Natural killer cell (primary cell): Measurements from ENCODE around the genes IL6, CCDC126 and C7orf31.

GRCh38 chr7:22589905-22590169 is 89.8 kb upstream of the STEAP1B start:
- PRO-cap = no peak

GRCh38 chr7:22667430-22668296 is 59.3 kb upstream of the IL6 start:
- PRO-cap = no peak

- PRO-cap = no peak
Observed at GRCh38 chr7:22725248-22726105, 1.5 kb upstream of the IL6 start.

- PRO-cap = no peak
Observed at GRCh38 chr7:22726755-22727987, at the start of gene IL6. Gene IL6 (plus strand): TSS chr7:22727200.

DNA sequence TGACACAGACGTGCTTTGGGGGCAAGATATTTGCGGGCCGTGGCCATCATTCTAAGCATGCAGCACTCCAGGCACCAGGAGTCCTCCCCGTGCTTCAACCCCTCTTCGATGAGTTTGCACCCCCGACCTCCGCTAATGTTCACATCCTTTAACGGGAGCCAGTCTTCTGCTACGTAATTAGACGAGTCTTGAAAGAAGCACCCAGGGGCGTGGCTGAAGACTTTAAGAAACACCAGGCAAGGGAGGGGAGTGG is 30.9 kb upstream of the TOMM7 start:
- PRO-cap = bidirectional peak, plus-strand start at position 216 of the sequence, minus-strand start at position 150 of the sequence

DNA sequence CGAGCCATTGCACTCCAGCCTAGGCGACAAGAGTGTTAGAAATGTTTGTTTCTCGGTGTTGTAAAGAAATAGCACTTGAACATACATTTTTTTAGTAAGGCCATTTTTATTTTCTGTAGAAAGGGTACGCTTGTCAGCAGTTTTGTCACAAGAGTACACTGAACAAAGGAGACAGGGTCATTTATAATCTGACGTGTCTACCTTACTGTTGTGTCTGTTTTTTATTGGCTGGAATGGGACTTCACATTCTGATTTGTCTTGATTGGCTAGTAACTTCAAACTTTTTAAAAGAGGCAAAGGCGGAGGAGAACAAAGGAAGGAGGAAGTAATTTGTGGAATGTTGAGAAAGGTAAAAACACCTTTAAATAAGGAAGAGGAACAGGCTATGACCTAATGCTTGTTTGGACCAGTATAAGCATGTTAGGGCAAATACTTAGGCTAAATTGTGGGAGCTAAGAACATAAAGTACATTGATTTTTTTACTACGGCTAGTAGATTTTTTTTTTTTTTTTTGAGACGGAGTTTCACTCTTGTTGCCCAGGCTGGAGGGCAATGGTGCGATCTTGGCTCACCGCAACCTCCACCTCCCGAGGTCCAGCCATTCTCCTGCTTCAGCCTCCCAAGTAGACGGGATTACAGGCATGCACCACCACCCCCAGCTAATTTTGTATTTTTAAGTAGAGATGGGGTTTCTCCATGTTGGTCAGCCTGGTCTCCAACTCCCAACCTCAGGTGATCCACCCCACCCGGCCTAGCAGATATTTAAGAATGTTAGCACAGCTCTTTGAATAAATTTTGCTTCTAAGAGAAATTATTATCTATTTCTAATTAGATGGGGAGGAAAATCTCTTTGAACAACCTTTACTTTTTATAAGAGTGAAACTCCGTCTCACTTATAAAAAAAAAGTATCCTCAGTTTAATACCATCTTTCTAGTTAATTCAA is 17.9 kb downstream of the TRA2A start:
- PRO-cap = no peak

DNA sequence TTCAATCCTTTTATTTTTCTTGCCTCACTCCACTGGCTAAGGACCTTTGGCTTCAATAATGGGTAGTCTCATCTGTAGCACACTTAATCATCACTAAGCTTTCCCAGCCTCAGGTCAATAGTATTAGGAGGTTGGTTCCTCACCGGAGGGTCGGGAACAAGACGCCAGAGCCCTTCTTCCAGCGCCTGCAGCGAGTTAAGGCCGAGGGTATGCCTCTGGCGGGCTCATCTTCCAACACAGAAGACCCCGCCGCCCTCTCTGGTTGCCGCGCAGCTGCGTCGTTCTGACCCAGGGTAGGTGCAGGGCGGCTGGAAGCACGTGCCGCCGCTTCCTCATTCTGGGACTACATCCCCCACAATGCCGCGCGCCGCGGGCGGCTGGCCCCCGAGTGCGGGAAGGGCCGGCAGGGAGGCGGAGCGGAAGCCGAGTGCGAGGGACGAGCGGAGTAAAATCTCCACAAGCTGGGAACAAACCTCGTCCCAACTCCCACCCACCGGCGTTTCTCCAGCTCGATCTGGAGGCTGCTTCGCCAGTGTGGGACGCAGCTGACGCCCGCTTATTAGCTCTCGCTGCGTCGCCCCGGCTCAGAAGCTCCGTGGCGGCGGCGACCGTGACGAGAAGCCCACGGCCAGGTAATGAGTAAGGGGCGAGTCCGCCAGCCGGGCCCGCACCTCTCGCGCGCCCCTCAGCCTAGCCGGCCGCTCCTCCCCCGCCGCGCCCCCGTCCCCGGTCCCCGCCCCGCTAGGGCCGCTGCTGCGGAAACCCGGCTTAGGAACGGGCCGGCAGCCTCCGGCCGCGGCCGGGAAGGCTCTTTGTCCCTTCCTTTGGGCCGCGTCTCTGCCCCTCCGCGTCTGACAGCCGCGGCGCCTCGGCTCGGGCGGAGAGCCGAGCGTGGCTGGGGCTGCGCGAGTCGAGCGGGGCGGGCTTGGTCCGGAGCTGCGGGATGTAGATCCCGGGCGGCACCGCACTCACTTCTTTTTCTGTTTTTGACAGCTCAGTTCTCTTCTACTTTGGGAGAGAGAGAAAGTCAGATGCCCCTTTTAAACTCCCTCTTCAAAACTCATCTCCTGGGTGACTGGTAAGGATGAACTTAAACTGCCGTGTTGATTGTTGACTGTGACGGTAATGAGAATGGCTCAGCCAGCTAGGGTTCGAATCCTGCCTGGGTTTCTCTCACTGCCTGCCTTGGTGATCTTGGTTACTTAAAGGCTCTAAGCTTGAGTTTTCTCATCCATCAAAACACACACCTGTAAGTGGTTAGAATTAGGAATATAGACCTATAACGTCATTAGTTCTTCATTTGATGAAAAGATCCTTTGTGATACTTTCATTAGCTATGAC is at the start of gene CCDC126:
TSS of gene CCDC126 (plus strand) at position 409 of the 1,341 bp plus-strand sequence.
- PRO-cap = unidirectional peak, plus-strand start at position 409 of the sequence; unidirectional peak, plus-strand start at position 587 of the sequence; unidirectional peak, plus-strand start at position 771 of the sequence

- PRO-cap = no peak
Observed at GRCh38 chr7:23723041-23723393, 13.0 kb downstream of the STK31 start.

DNA sequence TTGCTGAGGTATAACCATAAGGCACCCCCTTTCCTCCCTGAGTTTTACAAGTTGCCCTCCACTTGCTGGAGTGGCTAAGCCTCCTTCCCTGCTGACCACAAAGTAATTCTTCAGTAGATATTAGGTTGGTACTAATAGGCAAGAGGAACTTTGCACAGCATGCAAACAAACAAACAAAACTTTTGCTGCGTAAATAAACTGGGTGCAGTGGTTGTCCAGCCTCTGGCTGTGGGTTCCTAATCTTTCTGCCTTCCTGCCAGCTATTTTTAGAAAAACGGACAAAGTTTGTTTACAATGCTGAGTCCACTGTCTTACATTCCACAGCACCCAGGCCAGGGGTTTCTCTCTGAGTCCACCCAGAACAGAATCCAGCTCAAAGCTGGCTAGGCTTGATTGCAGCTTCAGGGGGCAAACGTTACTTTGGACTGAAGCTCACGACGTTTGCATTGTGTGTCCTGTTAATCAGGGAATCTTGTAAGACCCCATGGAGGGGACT is 246.7 kb downstream of the STK31 start:
- PRO-cap = no peak

GRCh38 chr7:24572143-24572847 is 957 bp upstream of the PALS2 start:
- PRO-cap = unidirectional peak, plus-strand start at chr7:24572515

DNA sequence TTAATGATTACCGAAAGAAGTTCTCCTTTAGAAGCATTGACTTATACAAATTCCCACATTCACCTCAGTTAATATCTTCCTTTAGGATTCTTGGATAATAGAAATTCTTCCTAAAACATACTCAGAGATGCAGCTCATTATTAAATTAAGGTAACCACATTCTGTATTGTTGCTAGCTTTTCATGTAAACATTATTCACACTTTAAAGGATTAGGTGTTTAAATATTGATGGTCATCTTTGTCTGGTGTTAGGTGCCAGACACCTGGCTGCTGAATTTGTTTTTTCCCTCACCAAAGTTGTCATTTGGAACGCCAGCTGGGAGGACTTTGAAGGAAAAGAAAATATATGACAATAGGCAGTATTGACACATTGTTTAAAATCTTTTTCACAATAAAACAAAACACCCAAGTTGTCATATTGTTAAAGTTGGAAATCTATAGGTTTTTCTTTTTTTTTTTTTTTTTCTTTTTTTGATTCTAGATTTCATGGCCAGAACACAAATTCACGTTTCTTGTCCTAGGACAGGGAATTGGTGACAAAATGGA is 68.1 kb downstream of the GSDME start:
- PRO-cap = no peak

DNA sequence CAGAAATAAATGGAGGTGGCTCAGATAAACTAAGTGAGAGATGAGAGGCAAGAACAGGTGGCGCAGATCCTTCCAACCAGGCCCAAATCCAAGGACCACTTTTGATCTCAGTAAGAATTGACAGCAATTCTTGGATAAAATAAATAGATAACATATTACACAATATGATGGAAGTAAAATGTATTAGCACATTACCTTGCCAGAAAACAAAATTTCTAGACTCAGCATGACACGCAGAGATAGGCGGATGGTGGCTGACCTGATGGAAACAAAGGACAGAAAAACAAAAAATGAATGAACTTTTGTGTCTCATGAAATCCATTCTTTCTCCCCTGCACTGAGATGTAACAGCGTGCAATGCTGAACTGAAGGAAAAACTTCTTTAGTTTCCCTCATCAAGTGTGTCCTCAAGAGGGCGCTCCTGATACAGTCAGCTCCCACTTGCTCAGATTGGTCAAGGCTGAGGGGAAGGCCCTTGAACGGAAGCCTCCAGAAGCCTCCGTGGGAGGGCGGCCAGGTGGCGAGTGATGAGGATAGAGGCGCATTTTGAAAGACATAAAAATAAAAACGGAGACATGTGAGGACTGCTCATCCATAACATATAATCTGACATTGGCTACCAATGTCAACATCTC is 62.8 kb upstream of the GSDME start:
- PRO-cap = unidirectional peak, plus-strand start at position 492 of the sequence

DNA sequence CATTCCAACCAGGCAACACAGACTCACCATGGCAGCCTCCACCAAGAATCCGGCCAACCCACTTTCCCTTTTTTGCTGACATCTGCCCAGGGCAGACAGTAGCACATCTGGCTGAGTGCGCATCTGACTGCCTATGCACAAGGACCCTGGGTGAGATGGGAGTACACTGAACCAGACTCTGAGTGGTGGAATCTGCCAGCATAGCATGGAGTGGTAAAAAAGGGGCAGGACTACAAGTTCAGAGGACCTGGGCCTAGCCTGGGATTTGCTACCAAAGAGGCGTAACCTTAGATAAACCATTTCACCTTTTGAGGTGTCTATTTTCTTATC is 16.6 kb downstream of the OSBPL3 start:
- PRO-cap = no peak

DNA sequence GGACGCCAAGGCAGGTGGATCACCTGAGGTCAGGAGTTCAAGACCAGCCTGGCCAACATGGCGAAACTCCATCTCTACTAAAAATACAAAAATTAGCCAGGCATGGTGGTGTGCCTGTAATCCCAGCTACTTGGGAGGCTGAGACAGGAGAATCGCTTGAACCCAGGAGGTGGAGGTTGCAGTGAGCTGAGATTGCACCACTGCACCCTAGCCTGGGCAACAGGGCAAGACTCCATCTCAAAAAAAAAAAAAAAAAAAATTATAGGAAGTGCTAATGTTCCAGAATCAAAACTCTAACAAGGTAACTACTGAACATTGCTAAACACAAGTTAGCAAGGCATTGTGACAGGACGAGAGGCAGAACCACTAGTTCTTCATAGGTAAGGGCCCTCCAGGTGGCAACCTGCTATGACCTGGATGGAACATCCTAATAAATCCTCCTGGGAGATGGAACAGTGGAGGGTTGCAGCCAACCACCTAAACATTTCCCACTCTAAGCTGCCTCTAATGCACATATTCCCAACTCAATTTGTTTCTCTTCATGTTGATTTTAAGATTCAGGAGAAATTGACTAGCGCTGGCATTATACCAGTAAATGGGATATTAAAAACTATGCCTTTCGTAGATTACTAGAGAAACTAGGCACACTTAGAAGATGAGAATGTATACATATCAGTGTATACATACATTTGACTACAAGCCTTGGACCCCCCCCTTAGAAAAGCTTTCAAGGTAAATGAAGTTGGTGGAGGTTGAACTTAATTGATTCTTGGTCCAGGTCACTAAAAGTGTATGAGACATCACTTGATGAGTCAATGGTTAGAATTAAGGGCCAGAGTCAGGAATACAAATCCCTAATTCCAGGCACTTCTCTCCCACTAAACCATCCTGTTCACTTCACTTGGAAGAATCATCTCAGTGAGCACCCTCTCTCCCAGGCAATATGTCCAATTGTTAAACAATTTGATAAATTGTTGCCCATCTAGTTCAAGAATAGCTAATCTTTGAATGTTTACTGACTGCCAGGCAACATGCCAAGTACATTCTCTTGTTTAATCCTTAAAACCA is 9.8 kb downstream of the CYCS start:
- PRO-cap = no peak

- PRO-cap = bidirectional peak, plus-strand start at chr7:25180023, minus-strand start at chr7:25180117; bidirectional peak, plus-strand start at chr7:25180499, minus-strand start at chr7:25180312
Observed at GRCh38 chr7:25179516-25180868, at the start of gene C7orf31. Gene C7orf31 (minus strand): TSS chr7:25180354.

- PRO-cap = no peak
Observed at GRCh38 chr7:25662482-25663181, 434.3 kb upstream of the NPVF start.

GRCh38 chr7:25846529-25847299 is 305.3 kb upstream of the NFE2L3 start:
- PRO-cap = no peak

GRCh38 chr7:25857491-25858205 is 294.4 kb upstream of the NFE2L3 start:
- PRO-cap = no peak

GRCh38 chr7:25897504-25897788 is 254.6 kb upstream of the NFE2L3 start:
- PRO-cap = no peak

DNA sequence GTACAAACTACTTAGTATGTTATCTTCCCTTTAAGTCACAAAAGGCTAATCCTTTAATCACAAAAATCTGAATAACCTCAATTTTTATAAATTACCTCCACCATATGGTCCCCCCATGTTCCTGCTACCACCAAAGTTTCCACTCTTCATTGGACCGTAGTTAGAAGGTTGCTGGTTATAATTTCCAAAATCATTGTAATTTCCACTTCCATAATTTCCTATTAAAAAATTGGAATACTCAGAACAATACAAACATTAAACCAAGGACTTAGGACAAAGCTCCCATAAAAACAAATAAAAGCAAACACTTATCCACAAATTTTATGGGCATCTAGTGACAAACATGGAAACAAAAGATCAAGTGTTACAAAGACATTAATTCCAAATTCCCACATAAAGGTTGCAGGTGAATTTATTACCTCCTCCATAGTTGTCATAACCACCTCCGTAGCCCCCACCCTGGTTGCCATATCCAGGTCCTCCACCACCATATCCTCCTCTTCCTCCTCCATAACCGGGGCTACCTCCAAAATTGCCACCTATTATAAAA is 7.3 kb downstream of the HNRNPA2B1 start:
- PRO-cap = no peak